Paraaortic lymph node (tissue), 1 donor: Measurements from ENCODE around the genes ADORA2B and TNFRSF13B.

DNA sequence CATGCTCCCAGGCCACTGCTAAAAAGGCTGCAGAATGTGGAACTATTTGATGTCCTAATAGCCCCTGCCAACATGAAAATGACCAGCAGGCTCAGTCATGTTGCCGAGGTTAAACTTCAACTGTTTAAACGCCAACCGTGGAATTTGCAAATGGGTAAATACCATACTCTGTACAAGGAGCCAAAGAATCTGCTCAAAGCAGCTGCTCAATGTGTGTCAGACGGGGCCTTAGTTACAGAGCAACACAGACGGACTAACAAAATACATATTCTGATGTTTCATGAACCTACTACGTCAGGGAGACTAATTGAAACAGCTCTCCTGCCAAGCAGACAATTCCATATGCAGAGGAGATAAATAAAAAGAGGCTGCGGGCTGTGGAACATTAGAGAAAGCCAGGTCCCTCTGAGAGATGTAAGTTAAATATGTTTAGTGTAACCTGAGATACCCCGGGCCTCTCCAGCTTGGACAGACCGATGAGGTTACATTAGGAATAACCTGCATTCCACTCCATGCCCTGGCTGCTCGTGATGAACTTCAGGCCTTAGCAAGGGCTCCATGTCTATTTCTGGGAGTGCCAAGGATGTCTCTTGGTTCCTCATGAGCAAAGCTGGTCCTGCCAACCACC lies 33.1 kb downstream of the CDRT4 start:
- PRO-cap = no peak

DNA sequence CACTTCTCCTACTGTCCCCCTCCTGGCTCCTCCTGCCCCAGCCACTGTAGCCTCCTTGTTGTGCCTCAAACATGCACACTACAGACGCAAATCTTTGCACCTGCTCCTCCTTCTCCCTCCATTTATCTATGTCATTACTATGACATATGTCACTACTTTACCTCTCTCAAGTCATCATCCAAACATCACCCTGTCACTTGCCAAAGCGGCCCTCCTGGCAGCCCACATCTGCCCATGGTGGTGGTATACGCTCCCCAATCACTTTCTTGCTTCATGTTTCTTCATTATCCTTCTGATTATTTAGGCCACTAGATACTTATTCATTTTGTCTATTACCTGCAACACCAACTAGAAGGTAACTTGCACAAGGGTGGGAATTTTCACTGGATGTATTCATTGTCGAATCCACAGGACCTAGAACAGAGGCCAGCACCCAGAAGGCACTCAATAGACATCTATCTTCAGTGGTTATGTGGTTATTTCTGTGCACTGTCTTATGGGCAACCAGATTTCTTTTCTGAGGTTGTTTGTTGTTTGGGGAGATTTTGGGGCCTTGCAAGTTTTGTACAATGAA lies 20.2 kb upstream of the CDRT4 start:
- PRO-cap = no peak

DNA sequence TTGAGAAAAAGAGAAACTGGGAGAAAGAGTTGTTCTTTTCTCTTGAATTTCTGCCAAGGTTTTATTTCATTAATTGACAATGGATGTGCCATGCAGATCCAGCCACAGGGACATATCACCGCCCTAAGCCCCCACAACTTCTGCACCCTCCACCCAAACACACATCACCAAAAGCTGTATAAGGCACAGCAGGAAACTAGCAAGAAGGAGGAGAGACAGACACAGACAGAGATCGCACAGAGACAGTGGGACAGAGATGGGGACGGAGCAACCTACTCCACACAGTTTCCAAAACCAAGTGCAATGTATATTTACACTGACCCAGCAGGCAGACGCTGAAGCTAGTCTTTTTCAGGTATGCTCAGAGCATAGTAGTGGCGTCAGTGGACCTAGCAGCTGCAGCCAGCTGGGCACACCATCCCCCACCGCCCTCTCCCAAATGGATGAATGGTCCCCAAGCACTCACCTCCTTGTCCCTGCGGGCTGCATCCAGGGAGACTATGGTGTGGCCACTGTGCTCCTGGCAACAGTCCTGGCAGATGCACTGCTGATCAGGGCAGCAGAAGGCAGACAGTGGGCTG lies 31.2 kb upstream of the FBXW10B start:
- PRO-cap = no peak

GRCh38 chr17:15944802-15945582 lies at the start of gene ADORA2B:
Gene ADORA2B, plus strand, starts transcription at chr17:15945130.
- PRO-cap = unidirectional peak, plus-strand start at chr17:15945130; unidirectional peak, plus-strand start at chr17:15945245

DNA sequence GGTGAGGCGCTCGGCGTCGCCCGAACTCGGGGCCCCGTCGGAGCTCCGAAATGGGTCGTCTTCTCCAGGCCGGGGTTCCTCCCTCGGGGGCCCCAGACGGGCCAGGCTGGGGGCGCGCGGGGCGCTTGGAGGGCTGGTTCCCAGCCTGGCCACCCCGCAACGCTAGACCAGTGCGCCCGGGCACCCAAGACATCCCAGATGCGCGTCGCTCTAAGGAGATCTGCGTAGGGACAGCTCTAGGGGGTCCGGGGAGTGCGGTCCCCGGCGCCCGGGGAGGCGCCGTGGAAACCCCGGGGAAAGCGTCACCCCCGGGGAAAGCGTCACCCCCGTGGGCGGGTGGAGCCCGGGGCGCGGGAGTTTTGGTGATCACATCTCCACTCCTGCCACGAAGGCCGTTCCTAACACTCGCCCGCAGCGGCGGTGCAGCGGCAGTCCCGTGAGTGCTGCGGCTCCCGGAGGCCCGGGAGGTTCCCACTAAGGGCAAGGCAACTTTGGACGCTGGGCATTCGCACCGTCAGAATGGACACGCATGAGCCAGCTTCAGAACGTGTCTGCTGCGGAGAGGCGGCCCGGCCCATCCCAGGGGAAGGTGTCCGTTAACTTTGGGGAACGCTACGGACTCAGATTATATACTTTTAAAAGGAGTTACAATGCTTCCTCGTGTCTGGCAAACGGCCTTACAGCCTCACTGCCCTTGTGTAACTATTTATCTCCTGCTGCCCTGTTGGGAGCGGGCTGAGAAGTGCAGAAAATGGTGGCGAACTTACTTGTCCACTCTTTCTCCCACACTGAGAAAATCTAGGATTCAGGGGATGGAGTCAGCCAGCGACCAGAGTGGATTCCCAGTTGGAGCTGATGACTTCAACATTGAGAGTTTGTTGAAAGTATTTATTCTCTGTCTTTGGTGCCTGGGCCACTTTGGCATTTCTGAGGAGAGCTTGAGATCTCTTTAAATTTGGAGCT lies 934 bp downstream of the ADORA2B start:
- PRO-cap = no peak

DNA sequence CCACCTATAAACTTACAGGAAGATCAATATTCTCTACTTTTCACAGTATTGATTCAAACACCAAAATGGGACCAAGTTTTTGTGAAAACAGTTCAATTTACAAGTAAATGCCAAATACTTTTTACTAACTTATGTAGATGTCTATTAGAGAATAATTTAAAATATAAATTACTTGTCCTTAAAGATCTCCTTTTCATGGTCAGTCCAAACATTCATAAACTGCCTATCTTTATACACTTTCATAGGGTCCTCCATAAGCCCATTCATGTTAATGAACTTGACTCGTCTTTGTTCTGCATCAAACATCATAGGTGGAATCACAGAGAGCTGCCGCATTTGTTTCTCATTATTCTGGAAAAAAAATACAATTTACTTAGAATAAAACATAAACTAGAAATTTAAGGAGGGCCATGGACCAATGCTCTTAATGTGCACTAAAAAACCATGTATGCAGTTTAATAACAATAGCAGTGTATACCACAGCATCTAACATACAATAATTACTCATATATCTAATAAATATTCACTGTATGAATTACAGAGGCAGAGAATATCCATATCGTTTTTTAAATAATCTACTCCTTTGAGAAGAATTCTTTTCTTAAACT lies 76.4 kb downstream of the NCOR1 start:
- PRO-cap = no peak

DNA sequence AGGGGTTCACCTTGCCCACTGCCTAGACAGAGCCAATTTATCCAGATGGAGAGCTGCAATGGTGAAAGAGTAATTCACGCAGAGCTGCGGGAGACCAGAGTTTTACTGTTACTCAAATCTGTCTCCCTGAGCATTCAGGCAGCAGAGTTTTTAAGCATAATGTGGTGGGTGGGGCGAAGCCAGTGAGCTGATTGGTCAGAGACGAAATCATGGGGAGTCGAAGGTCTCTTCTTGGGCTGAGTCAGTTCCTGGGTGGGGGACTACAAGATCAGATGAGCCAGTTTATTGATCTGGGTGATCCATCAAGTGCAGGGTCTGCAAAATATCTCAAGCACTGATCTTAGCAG lies 26.7 kb downstream of the PIGL start:
- PRO-cap = no peak

DNA sequence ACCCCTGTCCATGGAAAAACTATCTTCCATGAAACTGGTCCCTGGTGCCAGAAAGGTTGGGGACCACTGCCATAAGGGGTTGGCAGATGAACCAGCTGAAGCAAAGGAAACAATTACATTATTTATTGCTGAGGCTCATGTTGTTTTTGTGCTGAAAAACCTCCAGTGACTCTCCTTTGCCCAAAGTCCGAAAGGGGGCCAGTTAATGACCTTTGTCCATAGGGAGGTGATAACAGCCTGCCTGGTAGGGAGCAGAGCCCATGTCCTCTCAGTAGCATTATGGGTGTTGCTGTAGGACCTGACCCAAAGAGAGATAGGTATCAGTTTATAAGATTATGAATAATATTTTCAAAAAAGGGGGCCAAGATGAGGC lies 55.2 kb downstream of the CENPV start:
- PRO-cap = no peak

- PRO-cap = no peak
Observed at GRCh38 chr17:16348487-16349080, 4.7 kb downstream of the CENPV start.

- PRO-cap = no peak
Observed at GRCh38 chr17:16378707-16379283, 2.1 kb upstream of the UBB start.

- PRO-cap = no peak
Observed at GRCh38 chr17:16396757-16397505, 16.0 kb downstream of the UBB start.

DNA sequence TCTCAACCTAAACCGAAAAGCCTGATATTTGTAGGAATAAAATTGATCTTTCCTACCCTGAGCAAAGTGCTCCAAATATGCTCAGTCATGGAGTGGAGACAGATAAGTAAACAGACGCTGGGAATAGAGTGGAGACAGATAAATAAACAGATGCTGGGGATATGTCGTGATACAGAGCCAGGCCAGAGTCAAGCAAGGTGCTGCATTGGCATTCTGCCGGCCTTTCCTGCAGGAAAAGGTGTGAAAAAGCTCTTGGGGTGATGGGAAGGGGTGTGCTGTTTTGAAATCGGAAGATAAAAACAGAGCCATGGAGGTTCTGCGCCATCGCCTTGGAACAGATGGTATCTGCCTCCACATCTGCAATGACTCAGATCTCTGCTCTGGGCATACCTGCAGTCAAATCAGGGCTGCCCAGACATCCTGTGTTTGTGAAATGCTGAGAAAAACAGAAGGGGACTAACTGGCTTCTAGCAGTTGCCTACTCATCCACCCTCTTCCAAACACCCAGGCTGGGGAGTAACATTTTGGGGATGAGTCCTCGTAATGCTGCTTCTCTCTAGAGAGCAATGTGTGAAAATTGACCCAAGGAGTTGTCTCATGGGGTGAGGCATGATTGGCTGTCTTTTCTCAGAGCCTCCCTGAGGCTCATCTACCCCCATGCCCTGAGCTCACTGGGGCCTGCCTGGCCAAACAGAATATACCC lies 16.8 kb upstream of the TRPV2 start:
- PRO-cap = no peak

GRCh38 chr17:16406850-16407856 lies 8.2 kb upstream of the TRPV2 start:
- PRO-cap = bidirectional peak, plus-strand start at chr17:16407348, minus-strand start at chr17:16407262

DNA sequence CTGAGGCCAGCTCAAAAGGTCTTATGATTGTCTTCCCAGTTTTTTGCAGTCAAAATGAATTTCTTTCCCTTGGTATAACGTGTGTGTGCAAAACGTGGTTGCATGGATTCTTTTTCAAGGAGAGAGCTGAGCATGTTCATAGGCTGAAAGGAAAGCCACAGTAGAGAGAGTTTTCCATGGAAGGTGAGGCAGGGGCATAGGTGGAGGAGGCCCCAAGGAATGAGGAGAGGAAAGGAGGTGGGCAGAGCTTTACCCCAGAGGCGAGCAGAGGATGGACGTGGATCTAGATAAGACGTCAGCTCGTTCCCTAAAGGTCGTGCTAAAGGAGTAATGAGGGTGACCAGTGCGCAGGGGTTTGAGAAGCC lies 22.8 kb downstream of the TRPV2 start:
- PRO-cap = no peak

DNA sequence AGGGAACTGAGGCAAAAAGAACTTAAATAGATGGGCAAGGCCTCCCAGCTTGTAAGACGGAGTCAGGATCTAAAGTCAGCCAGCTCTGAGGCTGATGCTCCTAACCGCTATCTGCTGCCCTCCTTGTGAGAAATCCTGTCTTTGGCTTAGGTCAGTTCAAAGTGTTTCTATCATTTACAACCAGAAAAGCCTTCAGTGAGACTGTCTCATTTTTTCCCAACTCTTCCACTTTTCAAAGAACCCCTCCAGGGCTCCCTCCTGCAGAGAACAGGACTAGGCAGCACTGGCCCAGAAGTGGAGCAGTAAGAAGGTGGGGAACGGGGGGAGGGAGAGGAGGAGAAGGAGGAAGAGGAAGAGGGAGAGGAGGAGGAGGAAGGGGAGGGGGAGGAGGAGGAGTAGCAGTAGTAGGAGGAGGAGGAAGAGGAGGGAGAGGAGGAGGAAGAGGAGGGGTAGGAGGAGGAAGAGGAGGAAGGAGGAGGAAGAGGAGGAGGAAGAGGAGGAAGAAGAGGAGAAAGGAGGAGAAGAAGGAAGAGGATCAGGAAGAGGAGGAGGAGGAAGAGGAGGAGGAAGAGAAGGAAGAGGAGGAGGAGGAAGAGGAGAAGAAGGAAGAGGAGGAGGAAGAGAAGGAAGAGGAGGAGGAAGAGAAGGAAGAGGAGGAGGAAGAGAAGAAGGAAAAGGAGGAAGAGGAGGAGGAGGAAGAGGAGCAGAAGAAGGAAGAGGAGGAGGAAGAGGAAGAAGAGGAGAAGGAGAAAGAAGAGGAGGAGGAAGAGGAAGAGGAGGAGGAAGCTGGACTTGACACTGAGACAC lies 36.1 kb downstream of the LRRC75A start:
- PRO-cap = no peak

DNA sequence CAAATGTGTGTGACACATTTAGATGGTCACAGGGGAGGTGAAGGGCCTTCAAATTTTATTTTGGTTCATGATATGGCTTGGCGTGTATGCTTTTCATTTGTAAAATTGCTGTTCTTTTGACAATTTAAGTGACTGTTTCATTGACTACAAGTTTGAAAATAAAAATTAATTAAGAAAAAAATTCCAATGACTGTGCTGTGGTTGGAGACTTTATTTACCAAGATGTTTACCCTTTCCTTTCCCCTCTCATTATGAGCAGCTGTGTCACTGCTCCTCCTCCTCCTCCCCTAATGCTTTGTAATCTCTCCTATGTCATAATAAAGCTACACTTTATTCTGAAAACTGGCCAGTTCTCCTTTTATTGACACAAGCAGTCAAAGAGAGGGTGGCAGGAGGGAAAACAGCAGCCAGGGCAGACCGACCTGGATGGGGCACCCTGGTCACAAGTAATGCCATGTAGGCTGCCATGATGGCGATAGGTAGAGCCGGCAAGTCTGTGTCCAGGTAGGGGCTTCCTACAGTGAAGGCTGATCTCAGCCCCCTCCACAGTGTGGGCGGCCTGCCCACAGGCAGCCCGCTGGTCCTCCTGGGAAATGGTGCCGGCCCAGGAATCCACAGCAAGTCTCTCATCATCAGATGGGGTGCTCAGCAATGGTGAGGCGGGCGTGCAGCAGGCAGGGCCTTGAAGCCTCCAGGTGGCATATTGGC lies 49.2 kb downstream of the TNFRSF13B start:
- PRO-cap = no peak

DNA sequence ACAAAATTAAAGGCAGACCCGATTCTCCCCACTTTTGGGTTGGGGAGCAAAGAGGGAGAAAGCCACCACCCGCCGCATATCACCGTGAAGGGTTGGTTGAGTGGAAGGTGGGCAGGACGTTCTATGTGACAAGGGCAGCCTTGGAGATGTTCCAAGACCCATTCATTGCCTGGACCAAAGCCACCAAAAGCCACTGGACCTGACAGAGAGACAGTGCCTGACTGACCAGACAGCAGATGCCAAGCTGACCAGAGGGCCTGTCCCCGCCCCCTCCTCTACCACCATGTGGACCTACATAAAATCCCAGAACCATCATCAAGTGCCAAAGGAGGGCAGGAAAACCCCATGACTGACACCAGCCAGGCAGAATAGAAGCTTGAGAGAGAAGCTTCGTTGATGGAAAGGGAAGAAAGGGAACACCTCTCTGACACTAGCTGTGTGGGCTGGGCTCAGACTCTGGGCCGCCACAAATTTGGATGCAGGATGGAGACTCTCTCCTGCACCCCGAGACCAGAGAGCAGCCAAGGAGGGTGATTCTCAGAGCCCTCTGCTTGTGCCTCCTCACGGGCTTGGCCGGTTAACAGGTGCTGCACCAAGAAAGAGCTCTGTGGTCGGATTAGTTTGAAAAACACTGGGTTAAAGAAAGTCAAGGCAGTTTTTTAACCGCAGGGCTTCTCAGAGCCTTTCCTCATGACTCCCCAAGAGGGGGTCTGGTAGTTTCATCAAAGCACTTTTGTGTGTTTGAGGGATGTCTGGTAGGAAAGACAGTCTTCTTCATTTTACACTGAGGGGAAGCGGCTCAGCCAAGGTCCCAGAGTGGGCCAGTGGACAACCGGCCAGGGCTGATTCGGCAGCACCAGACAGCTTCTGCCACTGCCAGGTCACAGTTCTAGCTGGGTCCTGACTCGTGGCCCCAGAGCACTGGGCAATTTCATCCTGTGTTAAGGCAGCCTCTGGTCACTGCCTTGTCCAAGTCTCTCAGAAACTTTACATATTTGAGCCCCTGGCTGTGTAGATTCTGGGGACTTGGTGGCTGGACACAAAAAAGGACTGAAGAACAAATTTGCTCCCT lies 1.7 kb downstream of the TNFRSF13B start:
- PRO-cap = no peak

DNA sequence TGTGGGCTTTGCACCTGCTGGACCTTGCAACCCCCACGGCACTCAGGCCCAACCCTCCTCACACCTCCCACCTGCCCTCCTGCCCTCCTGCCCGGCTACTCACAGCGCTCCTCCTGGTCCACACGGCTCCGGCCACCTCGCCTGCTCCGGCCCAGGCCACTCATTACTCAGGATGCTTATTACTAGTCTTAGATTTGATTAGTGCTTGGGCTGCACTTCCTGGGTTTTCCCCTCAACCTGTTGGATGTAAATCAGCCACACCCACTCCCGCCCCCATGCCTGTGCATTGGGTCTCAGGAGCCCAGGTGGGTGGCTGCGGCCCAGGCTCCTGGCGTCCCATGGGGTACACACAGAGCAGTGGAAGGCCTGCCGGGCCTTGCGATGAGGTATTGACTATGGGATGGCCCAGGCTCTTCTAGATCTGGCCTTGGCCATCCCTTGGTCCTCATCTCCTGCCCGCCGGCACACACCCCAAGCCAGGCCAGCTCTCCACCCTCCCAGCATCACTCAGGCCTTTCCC lies at the start of gene TNFRSF13B:
Gene TNFRSF13B (minus strand): TSS at position 207 of the 520 bp plus-strand sequence.
- PRO-cap = bidirectional peak, plus-strand start at position 334 of the sequence, minus-strand start at position 165 of the sequence

- PRO-cap = no peak
Observed at GRCh38 chr17:17144885-17145437, 61.2 kb downstream of the PLD6 start.

DNA sequence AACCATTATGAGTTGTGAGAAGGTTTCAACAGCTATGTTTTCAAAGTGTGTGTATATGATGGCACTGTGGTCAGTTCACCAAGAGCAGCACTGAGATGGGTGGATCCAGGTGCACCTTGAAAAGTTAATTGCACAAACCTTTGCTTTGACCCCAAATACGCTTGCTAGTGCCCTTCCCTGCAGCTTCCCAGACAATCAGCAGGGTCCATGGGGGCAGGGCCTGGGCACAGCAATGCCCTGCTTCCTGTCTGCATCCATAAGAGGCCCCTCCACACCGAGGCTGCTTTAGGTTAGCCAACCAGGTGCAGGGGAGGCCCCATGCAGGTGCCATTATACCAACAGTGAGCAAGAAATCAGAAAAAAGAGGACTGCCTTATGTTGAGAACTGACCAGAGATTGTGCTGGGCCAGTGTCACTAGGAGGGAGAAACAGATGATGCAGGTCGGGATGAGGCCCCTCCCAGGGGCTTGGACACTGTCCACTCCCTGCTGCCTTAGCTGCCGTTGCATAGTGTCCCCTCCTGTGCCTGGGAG lies 36.9 kb downstream of the PLD6 start:
- PRO-cap = no peak